Endodermal cell (in vitro differentiated cells): ENCODE results near the genes APOBEC3C and APOBEC3H.

DNA sequence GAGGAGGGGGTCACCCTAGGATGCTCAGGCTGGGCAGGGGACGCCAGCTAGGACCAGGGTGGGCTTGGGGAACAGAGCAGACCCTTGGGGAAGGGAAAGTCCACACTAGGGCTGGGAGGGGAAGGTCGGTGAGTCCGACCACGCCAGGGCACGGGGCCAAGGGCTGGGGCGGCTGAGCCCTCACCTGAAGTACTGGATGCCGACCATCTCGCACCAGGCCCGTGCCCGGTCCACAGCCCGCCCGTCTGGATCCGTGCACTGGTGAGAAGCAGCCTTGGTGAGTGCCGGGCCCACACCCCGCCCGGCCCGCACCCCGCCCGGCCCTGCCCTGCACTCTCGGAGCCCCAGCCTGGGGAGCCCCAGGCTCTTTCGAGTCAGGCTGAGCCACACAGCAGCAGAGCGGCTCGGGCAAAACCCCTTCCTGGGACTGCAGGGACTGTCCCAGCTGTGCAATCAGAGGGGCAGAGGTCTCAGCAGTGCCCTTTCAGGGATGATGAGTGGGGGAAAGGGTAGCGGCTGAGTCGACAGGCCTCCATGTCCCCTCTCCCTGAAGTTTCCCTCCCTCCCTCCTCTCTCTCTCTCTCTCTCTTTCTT is 1.9 kb upstream of the BAIAP2L2 start:
- PRO-cap: no peak

GRCh38 chr22:38256487-38257195 is 16.2 kb downstream of the TMEM184B start:
- PRO-cap: no peak

- PRO-cap: no peak
These were observed 18.2 kb downstream of the CSNK1E start for GRCh38 chr22:38299090-38299449.

- PRO-cap: bidirectional peak, plus-strand start at chr22:38396815, minus-strand start at chr22:38396579
These were observed 58.5 kb downstream of the KCNJ4 start for GRCh38 chr22:38396317-38397041.

GRCh38 chr22:38397042-38398114 is 57.6 kb downstream of the KCNJ4 start:
- PRO-cap: bidirectional peak, plus-strand start at chr22:38397431, minus-strand start at chr22:38397215; bidirectional peak, plus-strand start at chr22:38397920, minus-strand start at chr22:38397957

- PRO-cap: no peak
These were observed 2.4 kb upstream of the KCNJ4 start for GRCh38 chr22:38457325-38457774.

GRCh38 chr22:38487625-38488669 is 18.2 kb downstream of the DDX17 start:
- PRO-cap: no peak

DNA sequence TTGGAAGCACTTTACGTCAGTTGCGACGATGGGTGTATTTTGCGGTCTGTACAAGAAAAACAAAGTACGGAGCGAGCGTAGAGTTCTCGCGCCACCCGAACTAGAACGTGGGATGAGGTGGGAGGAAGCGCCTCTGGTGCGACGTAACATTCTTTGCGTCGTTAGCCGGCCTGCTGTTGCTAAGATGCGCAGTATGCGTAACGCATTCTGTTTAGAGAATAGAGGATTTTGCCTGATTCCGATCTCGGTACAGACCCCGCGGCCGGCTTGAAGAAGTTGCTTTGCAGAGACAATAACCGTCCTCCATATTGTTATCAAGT is 266 bp upstream of the DDX17 start:
- PRO-cap: bidirectional peak, plus-strand start at position 250 of the sequence, minus-strand start outside the sequence

DNA sequence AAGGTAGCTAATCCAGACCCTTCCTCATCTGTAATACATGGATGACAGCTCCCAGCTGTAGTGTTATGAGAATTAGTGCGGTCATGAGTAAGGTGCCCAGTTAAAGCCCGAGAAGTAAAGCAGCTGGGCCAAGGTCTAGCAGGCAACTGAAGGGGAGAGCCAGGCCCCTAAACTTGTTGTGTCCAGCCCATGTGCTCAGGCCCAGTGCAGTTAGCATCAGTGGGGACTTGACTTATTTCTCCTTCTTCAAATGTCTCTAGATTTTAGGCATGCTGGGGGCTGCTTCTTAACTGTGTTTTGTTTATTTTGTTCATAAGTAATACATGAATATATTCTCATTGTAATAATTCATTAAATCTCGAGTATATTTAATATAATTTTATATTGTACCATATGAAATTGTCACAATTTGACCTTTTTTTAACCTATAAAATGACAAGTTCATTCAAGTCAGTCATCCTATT is 1.2 kb downstream of the CBY1 start:
- PRO-cap: no peak

GRCh38 chr22:38718260-38718753 is 12.6 kb downstream of the GTPBP1 start:
- PRO-cap: no peak

DNA sequence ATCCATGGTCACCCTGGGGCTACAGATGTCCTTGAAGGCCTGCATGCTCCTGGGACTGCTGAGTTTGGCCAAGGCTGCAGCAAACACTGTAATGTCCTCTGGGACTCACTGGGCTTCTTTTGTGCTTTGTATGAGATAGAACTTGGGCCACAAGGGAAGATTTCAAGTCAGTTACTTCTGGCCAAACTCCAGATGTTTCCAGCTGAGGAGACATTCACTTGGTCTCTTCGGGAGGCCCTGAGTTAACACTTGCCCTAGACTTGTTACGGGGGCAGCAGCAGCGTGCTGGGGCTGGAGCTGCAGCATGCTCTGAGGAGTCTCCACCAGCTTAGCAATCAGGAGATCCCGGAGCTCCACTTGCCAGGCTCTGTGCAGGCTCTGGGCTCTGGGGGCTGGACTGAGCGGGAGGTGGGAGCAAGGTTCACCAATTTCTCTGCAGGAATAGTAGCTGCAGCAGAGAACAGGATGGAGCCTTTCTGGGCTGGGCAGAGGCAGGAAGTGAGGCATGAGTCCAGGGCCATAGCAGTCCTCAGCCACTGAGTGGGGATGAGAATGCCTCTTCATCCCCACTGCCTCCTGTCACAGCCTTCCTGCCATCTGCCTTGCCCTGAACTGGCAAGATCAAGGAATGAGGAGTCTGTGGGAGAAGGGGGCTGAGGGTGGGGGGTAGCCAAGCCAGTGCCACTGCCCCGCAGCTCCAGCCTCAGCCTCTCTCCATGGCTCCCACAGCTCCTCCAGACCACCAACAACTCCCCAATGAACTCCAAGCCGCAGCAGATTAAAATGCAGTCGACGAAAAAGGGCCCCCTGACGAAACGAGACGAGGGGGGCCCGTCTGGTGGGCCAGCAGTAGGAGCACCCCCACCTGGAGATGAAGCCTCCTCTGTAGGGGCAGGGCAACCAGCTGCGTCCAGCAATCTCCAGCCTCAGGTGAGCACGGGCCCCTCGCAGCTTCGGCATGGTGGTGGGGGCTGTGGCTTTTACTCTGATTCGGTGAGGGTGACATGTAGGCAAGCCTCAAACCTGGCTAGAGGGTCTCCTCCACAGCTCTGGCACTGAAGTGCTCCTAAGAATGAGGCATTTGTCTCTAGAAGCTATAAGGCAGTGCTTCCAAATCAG is 23.3 kb downstream of the GTPBP1 start:
- PRO-cap: no peak

- PRO-cap: no peak
These were observed 24.7 kb downstream of the GTPBP1 start for GRCh38 chr22:38730319-38730893.

- PRO-cap: no peak
These were observed 14.4 kb downstream of the SUN2 start for GRCh38 chr22:38741287-38741885.

DNA sequence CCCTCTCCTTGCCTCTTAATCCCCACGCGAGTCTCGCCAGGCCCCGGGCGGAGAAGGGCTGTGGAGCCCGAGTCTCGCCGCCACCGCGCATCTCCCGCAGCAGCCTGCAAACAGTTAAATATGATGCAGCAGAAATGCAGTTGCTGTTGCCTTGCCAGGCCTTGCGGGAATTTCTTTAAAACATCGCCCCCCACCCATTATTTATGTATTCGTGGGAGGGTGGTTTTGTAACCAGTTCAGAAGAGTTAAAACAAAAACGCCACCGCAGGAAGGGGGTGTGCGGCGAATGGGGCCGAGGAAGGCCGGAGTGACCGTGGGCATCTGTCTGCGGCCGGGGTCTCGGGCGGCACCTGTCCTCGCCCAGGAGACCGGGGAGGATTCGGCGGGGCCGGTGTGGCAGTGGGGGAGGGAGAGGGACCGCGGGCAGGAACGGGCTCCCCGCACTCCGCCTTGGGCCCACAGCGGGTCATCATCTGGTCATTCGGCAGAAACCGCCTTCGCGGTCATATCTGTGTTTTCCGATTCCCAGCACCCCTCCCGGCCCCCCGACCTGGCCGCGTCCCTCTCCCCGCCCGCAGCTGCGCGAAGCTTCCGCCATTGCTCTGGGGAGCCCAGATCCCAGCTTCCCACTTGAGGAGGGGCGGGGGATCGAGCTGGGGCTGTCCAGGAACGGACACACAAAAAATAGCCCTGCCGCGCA is 696 bp upstream of the CBX6 start:
- PRO-cap: bidirectional peak, plus-strand start at position 220 of the sequence, minus-strand start at position 122 of the sequence; bidirectional peak, plus-strand start at position 363 of the sequence, minus-strand start at position 604 of the sequence

DNA sequence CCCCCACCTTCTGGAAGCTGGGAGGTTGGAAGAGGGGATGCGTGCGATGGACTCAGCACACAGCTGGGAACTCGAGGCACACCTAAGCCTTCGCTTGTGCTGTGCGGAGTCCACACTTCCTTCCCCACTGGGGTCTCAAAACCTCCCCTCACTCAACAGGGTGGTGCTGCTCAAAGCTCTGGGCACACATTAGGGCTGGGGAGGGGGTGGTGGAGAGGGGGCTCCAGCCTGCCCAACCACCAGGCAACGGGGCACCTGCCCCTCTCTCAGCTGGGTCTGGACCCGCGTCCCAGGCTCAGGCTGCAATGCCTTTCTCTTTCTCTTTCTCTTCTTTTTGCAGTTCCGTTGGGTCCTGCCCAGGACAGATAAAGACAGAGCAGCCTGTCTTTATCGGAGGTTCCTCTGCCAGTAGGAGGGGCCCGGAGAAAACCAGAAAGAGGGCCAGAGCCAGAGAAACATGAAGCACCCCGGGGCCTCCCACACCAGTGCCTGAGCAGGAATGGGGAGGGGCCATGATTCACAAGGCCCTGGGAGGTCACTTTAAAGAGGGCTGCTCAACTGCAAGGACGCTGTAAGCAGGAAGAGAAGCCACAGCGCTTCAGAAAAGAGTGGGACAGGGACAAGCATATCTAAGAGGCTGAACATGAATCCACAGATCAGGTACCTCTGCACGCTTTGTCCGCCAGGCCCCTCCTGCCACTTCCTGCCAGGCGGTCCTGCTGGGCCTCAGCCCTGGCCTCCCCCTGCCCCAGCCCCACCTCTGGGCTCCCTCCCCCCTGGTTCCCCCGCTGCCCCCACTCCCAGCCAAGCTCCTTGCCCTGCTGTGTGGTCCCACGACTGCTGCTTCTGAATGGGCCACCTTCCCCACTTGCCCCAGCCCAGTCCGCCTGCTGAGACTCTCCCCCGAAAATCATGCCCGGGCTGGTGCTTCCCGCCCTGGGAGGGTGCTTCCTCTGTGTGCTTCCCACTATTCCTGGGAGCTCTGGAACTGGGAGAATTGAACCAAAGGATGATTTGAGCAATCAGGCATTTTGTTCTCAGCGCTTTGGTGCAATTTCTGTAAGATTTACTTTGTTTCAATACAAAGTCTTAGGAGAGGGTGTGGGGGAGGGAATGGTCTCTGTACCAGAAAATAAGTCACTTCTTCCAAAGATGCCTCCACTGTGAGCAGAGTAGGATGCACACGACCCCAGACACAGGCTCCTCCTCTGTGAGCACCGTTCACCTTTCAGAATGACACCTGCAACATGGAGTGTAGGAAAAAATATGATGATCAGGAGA is at the start of gene APOBEC3C:
Gene APOBEC3C, plus strand, starts transcription at position 538 of the 1,281 bp plus-strand sequence.
- PRO-cap: bidirectional peak, plus-strand start at position 538 of the sequence, minus-strand start at position 307 of the sequence; bidirectional peak, plus-strand start at position 699 of the sequence, minus-strand start at position 695 of the sequence; unidirectional peak, minus-strand start at position 842 of the sequence; unidirectional peak, minus-strand start at position 984 of the sequence

DNA sequence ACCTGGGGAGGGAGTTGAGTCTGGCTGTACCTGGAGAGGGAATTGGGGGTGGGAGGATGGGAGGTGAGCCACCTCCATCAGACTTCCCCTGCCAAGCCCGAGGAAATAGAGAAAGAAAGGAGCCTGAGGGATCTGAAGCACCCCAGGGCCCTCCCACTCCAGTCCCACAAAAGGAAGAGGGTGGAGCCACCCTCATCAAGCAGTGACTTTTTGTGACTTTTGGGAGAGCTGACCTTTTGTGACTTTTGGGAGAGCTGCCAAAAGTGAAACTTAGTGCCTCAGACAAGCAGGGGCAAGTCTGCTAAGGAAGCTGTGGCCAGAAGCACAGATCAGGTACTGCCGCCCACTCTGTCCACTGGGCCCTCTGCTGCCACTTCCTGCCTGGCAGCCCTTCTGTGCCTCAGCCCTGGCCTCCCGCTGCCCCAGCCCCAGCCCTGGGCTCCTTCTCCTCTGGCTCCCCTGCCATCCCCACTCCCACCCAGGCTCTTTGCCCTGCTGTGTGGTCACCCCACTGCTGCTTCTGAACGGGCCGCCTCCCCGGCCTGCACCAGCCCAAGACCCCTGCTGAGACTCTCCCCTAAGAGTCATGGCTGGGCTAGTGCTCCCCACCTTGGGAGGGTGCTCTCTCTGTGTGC is at the start of gene APOBEC3H:
Gene APOBEC3H, plus strand, starts transcription at position 234 of the 635 bp plus-strand sequence.
- PRO-cap: no peak

DNA sequence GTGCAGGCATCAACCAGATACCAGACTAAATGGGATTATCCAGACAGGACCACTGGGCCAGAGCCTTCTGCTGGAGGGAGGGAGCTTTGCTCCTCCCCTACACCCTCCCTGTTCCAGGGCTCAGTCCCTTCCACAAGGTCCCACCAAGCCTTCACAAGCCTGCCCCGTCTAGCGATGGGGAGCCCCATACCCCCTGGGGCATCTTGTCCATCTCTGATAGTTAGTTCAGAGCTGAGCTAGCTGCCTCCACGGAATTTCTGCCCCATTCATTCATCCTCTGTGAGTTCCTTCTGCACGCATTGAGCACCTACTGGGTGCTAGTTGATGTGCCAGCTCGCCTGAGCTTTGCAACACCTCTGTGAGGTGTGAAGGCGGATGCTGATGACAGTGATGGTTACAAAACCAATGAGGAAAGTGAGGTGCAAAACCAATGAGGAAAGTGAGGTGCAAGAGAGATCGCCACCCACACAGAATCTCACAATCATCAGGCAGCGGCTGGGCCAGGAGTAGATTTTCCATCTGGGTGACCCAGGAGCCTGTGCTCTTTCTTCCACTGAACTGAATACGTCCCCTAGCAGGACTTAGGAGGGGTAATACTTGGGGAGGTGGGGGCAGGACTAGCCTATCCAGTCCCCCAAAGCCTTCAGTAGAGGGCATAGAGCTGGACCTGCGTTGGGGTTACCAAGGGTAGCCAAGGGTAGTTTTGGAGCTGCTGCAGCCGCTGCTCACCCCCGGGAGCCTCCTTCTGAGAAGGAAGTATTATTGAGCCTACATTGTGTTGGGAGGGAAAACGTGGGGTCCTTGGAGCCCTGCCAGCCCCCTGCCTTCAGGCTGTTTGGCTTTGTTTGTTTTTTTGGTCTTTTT is 21.5 kb upstream of the CBX7 start:
- PRO-cap: bidirectional peak, plus-strand start at position 478 of the sequence, minus-strand start at position 336 of the sequence

- PRO-cap: bidirectional peak, plus-strand start at chr22:39243438, minus-strand start at chr22:39243215; bidirectional peak, plus-strand start at chr22:39243930, minus-strand start at chr22:39243766
These were observed 1.3 kb downstream of the PDGFB start for GRCh38 chr22:39243153-39244120.

- PRO-cap: no peak
These were observed 11.0 kb upstream of the TAB1 start for GRCh38 chr22:39388600-39389035.

GRCh38 chr22:39416487-39416878 is 16.9 kb downstream of the TAB1 start:
- PRO-cap: no peak